Ishikawa (cell line): ENCODE measurements around the genes HOXD10, HOXD8 and HOXD4.

DNA sequence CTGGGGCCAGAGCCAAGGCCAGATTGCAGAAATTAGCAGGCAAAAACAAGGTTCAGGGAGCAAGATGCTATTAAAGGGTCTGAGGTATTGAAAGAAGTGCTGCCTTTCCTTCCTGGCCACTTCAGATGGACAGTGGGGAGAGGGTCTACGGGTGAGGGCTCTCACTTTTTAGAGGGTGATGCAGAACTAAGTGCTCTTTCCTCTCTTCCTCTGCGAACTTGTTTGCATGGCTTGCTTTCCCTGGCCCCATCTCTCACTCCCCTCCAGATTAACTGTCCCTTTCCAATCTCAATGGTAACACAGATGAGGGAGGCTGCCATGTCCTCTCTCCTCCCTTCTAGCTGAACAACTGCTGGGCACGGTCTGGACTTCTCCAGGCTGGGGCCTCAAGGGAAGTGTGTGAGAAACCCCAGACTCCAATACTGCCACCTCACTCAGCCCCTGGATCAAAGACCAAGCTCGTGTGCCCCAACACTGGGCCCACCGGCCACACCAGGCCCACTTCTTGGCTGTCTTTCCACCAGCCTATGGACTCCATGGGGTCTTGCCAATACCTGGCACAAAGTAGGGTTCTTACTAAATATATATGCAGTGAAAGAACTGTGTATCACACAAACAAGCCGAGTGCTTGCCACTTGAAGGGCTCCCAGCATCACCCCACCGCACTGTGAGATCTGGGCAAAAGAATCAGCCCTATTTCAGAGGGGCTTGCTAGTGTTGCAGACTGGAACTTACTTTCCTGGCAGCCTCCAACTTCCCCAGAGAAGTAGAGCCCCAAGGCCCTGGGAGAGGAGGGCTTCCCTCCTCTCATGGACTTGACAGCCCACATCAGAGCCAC, 8.7 kb downstream of the WIPF1 start:
- RRBS: no CpG with 5 or more reads among the region's 7 CpGs

DNA sequence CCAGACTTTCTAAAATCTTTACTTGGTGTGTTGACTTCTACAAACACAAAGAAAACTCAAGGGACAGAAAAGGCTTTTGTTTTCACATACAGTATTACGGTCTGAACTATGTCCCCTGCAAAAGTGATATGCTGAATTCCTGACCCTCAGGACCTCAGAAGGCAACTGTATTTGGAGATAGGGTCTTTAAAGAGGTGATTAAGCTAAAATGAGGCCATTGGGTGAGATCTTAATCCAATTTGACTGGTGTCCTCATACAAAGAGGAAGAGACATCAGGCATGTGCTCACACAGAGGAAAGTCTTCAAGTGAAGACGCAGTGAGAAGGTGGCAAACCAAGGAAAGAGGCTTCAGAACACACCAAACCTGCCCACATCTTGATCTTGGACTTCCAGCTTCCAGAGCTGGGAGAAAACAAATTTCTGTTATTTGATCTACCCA, 6.8 kb downstream of the WIPF1 start:
- RRBS: no CpG with 5 or more reads among the region's 2 CpGs

- RRBS: no CpG with 5 or more reads among the region's 7 CpGs
Observed at GRCh38 chr2:174599871-174600887, 2.6 kb upstream of the WIPF1 start.

DNA sequence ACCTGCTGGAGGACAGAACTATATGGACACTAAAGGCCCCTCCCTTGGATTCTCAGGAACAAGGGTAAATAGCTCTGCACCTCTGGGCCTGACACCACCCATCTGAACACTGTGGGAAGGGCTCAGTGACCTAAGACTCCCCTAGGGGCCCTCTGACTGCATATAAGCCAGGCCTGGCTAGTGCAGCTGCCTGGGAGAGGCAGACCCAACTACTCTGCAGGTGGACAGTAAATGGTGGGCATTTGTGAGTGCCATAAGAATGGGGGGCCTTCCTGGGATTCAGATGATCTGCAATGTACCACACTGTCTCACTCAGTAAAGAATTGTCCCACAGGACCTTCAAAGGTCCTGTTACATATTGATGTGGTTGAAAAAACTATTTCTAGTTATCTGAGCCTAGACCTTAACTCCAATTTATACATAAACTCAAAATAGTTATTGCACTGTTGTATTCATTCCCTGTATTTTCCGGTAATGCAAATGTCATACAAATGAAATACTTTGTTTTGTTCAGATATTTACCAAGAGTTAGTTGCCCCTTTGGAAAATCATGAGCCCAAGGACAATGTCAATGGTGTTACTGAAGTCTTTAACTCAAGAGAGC, 11.4 kb upstream of the WIPF1 start:
- RRBS: no CpG with 5 or more reads among the region's 1 CpG

GRCh38 chr2:174787435-174788112, 23.3 kb upstream of the CHRNA1 start:
- RRBS: no CpG with 5 or more reads among the region's 4 CpGs

- RRBS: no CpG with 5 or more reads among the region's 3 CpGs
Observed at GRCh38 chr2:174998448-174998681, 6.8 kb downstream of the CHN1 start.

GRCh38 chr2:175167270-175168072, 532 bp downstream of the ATF2 start:
- RRBS: no CpG with 5 or more reads among the region's 47 CpGs

DNA sequence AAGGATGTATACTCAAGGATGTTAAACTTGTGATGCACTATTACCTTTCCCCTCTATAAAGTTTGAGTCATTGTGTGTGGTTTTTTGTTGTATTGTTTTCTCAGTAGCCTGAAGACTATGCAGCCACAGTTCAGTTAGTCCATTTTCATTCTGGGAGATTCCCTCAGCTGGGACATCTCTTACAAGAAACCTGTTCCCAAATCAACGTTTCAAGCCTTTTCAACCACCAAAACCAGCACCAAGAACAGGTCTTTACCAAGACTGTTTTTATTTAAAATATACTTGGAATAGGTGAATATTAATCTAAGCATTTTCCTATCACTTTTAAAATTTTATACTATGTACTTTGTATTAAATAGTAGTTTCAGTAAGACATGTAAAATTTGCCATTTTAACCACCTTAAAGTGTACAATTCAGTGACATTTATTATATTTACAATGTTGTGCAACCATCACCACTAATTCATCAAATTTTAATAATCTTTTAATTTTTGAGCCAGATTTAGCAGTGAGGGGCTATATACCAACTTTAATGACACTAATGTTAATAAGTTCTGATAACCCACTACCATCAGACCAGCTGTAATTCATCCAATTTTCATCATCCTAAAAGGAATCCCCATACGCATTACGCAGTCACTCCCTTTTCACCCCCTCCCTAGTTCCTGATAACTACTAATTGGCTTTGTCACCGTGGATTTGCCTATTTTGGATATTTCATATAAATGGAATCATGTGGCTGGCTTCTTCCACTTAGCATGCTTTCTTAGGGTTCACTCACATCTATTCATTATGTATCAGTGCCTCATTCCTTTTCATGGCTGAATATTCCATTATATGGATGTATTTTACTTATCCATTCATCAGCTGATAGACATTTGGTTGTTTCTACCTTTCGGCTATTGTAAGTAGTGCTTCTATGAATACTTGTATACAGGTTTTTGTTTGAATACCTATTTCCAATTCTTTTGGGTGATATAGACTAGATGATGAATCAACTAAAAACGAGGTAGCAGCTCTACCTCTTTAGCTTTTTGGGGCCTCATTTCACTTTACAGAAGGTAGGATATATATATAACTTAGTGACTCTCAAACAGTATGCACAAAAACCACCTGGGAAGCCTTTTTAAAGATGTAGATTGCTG, 5.1 kb downstream of the ATP5MC3 start:
- RRBS: no CpG with 5 or more reads among the region's 6 CpGs

- RRBS: 37% methylated on average over 10 of the region's 36 CpGs
Observed at GRCh38 chr2:176085772-176086437, 2.1 kb upstream of the EVX2 start.

DNA sequence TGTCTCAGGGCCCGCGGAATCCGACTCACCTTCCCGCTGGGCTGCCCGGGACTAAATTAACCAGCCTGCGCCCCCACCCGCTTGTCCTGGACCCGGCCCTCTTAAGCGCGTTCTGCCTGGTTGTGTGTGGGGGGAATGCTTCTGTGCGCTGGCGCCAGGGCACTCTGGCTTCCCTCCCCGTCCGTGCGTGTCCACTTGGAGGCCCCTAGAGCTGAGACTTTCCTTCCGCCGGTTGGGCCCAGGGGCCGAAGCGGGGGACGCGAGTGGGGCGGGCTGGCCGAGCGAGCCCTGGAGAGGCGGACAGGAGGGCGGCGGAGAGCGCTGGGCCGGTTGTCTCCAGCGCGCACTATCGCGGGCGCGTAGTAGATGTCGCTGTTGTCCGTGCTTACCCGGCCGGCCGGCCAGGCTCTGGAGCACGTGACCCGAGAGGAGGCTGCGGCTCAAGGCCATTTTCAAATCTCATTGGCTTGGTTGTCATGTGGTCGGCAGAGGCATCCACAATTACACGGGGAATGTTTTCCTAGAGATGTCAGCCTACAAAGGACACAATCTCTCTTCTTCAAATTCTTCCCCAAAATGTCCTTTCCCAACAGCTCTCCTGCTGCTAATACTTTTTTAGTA, at the start of gene HOXD10:
Gene HOXD10, plus strand, starts transcription at position 521 of the 621 bp plus-strand sequence.
- RRBS: 92% methylated on average over 23 of the region's 45 CpGs

- RRBS: no CpG with 5 or more reads among the region's 5 CpGs
Observed at GRCh38 chr2:176118079-176118529, 1.5 kb downstream of the HOXD10 start.

DNA sequence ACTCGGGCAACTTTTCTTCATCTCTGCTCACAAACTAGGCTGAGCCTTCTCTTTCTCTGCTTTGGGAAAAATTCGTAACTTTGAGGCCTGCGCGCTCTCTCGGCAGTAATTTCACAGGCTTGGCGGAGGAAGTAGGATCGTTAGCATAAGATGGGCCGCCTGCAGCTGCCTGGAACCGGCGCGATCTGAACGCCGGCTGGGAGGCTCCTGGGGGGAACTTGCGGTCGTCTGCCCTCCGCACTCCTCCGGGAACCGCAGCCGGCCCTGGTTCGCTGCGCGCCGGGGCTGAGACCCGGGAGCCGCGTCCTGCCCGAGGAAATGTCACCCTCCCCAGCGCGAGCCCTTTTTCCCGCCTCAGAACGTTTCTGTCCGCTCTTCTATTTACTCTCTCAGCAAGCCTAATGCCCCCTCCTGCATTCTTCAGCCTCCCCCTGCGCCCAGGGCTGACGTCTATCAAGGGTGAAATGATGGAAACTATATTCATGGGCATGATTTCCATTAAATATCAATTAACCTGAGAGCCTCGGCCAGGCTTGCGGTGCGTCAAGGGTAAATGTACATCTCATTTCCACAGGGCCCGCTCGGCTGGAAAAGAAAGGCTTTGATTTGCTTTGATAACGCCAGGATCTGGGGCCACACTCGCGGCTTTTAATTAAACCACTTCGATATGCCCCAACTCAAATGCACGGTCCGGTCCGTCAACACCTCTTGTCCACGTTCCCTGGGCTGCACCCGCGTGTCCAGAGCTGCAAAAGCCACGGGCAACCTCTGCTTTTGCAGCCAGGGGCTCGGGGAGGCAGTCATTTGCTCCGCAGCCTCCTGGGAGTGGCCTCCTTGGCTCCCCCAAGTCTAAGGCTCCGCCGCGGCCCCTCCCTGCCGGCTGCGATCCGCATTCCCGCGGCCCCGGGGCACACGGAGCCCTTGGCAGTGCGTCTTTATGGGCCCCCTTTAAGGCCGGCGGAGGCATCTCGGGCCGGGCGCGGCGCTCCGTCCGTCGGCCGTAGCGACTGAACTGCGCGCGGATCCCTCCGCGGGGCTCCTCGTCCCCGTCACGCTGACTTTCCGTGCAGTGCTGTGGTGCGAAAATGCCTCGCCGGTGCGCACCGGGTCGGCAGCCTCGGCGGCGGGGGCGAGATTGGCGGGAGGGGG, at the start of gene HOXD8:
Gene HOXD8, plus strand, starts transcription at position 1,027 of the 1,149 bp plus-strand sequence.
- RRBS: 23% methylated on average over 22 of the region's 95 CpGs

DNA sequence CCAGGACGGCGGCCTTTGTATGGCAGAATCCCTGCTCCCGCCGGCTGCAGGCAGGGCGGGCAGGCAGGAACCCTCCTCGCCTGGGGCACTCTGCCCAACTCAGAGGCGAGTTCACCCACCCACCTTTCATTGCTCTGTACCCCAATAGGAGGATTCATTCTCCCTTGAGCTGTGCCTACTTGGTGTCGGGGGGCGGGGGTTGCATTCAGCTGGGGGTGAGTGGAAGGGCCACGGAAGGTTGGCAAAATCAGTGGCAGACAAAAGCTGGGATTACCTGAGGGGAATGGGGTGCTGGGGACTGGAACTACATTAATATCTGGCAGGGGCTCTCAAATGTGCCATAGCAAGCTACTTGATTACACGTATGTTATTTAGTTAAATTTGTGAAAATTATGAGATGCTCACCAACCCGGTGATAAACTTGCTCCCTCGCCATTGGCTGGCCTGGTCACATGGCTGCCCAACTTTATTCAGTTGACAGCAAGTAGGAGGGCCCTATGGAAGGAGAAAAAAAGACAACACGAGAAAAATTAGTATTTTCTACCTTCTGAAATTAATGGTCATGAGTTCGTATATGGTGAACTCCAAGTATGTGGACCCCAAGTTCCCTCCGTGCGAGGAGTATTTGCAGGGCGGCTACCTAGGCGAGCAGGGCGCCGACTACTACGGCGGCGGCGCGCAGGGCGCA, at the start of gene HOXD4:
Gene HOXD4, plus strand, starts transcription at position 473 of the 688 bp plus-strand sequence.
- RRBS: no CpG with 5 or more reads among the region's 27 CpGs

GRCh38 chr2:176162976-176163543, 6.0 kb downstream of the HOXD3 start:
- RRBS: 94% methylated on average over 13 of the region's 26 CpGs

DNA sequence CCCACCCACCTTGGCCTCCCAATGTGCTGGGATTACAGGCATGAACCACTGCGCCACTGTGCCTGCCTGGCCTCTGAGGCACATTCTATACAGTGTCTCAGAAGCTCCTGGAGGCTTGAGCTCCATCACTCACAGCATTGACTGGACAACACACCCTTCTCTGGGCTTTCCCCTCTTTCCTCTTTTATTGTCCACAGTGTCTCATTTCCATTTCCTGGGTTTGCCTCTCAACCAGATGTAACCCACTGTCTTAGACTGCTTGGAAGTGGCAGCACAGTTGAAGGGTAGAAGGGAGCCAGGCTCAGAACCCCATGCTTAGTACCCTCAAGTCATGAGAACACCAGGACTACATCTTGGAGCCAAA, 208.1 kb downstream of the MTX2 start:
- RRBS: no CpG with 5 or more reads among the region's 1 CpG

DNA sequence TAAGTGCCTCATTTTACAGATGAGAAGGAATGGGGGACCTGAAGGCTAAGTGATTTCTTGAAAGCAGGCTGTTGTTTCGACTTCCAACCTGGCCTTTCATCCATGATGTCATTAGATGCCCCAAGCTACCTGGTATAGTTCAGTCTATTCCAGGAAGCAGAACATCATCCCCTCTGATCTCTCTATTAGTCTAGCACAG, 386.3 kb upstream of the HNRNPA3 start:
- RRBS: no CpG with 5 or more reads among the region's 1 CpG

GRCh38 chr2:177228511-177229301, 16.1 kb downstream of the HNRNPA3 start:
- RRBS: no CpG with 5 or more reads among the region's 8 CpGs

DNA sequence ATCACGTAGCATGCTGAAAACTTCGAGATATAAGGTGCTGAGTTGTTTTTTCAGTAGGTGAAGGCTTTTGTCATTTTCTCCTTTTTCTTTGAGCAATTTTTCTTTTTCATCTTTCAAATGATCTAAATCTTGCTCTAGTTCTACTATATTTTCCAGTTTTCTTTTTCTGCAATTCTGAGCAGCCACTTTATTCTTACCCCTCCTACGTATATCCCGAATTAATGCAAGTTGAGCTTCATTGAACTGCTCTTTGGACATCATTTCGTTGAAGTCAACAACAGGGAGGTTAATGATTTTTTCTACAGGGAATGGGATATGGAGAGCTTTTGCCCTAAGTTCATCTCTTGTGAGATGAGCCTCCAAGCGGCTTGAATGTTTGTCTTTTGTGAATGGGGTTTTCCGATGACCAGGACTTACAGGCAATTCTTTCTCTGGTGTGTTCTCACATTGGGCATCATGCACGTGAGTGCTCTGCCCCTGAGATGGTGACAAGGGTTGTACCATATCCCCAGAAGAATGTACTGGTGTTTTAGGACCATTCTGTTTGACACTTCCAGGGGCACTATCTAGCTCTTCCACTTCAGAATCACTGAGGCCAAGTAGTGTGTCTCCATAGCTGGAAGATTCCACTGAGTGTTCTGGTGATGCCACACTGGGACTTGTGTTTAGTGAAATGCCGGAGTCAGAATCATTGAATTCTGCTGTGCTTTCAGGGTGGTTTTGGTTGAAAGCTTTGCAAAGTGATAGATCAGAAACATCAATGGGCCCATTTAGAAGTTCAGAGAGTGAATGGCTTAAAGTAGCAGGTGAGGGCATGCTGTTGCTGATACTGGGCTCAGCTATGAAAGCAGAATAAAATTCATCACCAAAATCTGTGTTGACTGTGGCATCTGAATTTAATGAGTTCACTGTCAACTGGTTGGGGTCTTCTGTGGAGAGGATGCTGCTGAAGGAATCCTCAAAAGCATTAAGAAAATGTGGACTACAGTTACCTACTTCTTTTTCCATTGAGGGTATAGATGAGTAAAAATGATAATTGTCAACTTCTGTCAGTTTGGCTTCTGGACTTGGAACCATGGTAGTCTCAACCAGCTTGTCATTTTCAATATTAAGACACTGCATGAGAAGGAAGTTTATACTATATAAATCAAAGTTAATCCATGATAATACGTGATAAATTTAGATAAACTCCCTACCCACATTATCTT, 18.7 kb downstream of the HNRNPA3 start:
- RRBS: no CpG with 5 or more reads among the region's 10 CpGs

DNA sequence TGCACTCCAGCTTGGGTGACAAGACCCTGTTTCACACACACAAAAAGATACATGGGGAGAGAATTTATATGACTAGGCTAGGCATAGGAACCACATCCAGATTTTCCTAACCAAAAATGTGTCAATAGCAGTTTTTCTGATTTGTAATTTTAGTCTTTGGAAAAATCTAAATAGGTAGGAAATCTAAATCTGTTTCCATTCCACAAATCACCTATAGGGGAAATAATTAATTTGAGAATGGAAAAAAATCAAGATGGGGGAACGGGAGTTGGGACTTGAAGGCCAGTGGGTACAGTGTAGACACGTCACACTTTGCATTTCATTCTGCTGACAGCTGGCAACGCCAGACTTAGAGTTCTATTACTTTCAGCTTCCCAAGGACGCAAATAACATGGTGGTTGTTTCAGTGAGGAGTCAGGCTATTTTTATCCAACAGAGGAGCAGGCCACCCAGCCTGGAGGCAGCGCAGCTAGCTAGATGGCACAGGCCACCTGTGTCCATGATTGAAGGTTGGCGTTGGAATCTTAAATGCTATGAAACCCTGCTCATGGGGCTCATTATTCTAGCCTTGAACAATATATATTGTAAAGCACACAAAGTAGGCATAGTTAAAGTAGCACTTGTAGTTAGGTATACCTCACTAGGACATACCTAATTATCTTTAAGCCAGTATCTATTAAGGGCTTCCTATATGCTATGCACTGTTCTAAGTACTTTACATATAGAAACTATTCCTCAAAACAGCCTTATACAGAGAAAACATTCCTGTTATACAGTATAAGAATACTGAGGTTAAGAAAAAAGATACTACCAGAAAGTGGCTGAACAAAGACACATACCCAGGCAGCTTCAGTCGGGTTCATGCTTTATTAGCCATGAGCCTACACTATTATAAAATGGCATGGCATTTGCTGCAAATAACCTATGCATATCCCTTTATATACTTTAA, 23.5 kb downstream of the HNRNPA3 start:
- RRBS: no CpG with 5 or more reads among the region's 7 CpGs

GRCh38 chr2:177260128-177260891, 4.2 kb downstream of the NFE2L2 start:
- RRBS: no CpG with 5 or more reads among the region's 1 CpG